Aorta (tissue), 1 donor: ENCODE data around the genes PEAR1, ETV3 and OR6P1.

- PRO-cap: no peak
Measured at GRCh38 chr1:156590732-156591092, 864 bp upstream of the NAXE start.

DNA sequence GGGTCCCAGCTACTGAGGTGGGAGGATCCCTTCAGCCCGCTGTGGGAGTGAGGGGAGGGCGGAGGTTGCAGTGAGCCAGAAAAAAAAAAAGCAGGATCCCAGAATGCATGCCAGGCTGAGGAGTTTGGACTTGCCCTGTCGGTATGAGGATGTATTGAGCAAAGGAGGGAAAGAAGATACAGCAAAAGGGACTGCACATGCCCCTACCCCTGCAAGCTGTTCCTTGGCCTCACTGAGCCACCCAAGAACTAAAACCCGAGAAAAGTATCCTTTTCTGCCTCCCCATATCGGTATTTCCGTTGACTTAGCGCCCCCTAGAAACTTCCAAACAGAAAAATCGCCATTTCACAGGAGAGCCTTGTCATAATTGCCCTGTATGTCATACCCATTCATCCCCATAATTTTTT, 11.0 kb downstream of the NAXE start:
- PRO-cap: no peak

DNA sequence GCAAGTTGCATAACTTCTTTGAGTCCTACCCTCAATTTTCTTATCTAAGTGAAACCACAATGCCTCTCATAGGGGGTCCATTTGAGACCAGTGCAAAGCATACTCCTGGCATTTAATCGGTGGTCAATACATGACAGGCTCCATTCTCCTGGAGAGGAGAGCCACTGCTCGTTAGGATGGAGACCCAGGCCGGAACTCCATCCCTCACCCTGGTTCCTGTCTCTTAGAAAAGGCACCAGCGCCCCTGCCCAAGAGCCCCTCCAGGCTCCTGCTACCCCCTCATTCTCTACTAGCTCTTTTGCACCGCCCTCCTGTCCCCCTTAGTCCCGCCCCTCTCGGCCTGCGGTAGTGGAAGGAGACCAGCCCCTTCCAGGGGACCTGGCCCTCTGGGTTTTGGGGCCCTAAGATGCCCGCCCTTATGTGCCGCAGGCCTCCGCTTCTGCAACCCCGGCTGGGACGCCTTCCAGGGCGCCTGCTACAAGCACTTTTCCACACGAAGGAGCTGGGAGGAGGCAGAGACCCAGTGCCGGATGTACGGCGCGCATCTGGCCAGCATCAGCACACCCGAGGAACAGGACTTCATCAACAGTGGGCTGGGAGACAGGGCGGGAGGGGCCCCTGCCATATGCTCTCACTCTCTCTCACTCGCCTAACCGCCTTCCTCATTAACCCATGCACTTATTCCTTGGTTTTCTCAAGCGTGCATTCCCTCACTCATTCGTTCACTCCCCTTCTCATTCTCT, 14.8 kb downstream of the BCAN start:
- PRO-cap: no peak

DNA sequence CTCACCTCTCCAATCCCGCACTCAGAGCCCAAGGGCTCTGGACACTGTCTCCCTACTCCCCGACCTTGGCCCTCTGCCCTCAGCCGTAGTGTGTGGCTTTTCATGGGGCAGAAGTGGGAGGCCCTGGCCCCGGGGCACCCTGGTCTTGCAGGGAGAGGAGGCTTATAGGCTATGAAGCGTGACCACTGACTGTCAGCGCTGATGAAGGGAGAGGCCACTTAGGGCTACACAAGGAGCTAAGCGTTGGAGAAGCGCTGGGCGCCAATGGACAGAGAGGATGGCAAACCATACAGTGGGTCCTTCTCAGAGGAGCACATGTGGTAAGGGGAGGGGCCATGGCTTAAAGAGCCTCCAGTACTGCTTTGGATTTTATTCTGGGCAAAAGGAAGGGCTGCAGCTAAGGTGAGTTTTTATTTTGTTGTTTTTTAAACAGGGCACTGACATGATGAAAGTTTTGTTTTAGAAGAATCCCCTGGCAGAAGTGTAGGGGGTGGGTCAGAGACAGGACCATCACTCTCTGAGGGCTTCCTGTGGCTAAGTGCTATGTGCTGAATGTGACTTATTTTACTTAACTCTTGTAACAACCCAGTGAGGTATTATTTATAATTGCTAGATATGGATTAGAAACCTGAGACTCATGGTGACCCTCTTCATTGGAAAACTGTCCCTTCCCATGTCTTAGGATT, 7.8 kb downstream of the CRABP2 start:
- PRO-cap: no peak

DNA sequence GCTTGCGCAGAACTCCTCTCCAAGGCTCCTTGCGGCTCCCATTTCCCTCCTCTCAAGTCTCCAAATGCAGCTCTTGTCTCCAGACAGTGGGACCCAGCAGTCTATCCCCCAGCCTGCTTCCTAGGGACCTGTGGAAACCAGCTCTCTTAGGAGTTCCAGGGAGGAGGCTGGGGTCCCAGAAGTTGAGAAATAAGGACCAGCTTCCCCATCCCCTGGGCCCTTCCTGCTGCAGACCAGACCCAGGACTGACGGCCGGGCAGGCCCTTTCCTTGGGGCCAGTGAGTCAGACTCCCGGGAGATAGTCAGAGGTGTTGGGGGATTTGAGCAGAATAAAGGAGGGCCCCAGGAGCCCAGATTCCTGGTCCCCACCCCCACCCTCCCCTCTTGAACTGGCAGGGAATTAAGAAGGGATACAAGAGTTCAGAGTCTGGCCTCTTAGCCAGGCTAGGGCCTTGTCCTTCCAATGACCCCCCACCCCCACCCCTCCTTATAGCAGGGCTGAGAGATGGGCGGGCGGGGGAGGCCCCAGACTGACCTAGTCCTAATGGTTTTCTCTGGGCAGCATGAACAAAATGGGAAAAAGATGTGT, 5.5 kb upstream of the CRABP2 start:
- PRO-cap: no peak

DNA sequence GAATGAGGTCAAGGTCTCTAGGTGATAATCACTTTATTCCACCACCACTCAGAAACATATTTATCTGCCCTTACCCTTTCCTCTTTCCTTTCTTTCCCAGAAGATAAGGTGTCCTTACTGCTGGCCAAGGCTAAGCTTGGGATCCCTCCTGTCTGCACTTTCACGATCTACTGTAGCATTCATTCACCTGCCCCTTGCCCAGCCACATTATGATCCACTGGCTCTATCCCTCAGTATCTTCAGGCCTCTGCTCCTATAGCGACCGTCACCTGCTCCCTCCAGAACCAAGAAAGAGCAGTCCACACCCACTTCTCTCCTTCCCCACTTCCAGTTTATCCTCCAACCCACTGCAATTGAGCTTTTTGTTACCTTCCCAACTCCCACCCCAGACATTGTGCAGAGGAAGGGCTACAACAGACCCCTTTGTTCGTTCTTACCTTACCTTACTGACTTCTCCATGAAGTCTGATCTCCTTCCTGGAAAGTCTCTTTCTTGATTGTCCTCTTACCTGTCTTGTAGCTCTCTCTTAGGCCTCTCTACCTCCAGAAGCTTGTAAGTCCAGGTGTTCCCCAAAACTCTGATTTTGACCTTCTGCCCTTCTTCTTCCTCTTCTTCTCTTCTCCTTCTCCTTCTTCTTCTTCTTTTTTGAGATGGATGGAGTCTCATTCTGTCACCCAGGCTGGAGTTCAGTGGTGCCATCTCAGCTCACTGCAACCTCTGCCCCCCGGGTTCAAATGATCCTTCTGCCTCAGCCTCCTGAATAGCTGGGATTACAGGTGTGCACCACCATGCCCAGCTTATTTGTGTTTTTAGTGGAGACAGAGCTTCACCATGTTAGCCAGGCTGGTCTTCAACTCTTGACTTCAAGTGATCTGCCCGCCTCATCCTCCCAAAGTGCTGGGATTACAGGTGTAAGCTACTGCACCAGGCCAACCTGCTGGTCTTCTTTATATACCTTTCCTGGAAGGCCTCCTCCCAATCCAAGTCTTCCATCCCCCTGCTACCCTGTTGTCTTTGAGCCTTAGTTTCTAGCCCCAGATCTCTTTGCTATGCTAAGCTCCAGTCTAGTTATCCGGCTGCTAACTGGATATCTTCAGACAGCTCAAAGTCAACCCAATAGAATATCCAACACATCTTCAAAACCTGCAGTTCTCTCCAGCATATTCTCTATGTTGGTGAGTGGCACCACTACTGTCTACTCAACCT, 10.3 kb upstream of the CRABP2 start:
- PRO-cap: no peak

DNA sequence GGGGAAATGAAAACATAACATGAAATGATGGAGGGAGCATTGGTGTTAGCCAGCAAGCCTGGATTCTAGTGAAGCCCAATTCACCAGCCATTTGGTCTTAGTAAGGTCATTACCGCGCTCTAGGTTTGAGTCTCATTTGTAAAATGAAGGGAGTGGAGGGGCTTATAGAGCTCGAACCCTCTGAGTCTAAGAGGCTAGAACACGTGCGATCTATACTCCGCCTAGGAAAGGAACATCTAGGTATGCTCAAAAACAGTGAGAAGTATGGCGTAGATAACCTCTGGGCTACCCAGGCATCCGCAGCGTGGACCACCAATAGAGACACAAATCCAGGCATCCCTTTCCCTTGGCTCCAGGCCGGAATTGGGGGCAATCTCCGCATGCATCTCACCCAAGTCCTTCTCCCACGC, 378 bp upstream of the METTL25B start:
- PRO-cap: no peak

DNA sequence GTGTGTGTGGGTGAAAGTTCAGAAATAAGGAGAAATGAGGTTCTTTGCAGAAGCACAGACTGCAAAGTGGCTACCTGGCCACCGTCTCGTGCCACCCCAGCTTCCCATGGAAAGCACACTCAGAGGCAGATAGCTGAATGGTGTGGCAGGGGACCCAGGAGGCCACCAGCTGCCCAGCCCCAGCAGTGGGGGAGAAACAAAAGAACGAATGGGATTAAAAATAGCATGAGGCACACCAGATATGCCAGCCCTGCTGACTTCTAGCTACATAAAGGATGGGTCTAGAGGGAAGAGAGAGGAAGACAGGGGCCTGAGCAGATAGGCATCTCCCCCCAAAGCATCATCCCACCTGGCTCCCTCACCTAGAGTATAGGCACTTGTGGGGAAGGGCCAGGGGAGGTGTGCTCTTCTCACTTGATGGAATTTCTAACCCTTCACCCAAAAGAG, 3.7 kb downstream of the HDGF start:
- PRO-cap: no peak

DNA sequence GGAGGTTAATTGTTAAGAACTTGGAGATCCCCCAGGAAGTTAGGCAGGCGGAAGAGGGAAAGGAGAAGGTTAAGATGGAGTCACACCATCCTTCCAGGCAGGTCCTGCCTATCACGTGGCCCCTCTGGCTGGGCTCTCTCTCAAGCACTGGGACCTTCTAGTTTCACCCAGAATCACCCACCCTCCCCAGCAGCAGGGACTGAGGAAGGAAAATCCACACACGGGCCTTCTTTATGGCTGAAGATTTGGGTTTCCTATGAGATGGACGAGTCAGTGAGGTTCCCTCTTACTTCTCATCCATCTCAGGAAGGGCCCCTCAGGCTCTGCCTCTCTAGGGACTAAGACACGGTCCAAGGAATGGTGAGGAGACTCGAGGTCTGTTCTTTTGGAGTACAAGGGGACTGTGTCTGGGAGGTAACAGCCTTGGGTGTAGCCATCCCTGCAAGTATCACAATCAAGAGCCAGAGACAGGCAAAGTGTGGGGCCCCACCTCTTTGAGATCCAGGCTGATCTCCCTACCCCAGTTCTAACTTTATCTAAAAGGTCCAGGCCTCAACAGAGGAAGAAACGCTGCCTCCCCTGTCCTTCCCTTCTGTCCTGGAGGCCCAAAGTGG, 2.4 kb downstream of the HDGF start:
- PRO-cap: no peak

- PRO-cap: no peak
Measured at GRCh38 chr1:156845229-156845564, 13.7 kb downstream of the INSRR start.

GRCh38 chr1:156893322-156894515, at the start of gene PEAR1:
TSS of gene PEAR1 (plus strand) at chr1:156893718.
- PRO-cap: bidirectional peak, plus-strand start at chr1:156893720, minus-strand start at chr1:156893549

DNA sequence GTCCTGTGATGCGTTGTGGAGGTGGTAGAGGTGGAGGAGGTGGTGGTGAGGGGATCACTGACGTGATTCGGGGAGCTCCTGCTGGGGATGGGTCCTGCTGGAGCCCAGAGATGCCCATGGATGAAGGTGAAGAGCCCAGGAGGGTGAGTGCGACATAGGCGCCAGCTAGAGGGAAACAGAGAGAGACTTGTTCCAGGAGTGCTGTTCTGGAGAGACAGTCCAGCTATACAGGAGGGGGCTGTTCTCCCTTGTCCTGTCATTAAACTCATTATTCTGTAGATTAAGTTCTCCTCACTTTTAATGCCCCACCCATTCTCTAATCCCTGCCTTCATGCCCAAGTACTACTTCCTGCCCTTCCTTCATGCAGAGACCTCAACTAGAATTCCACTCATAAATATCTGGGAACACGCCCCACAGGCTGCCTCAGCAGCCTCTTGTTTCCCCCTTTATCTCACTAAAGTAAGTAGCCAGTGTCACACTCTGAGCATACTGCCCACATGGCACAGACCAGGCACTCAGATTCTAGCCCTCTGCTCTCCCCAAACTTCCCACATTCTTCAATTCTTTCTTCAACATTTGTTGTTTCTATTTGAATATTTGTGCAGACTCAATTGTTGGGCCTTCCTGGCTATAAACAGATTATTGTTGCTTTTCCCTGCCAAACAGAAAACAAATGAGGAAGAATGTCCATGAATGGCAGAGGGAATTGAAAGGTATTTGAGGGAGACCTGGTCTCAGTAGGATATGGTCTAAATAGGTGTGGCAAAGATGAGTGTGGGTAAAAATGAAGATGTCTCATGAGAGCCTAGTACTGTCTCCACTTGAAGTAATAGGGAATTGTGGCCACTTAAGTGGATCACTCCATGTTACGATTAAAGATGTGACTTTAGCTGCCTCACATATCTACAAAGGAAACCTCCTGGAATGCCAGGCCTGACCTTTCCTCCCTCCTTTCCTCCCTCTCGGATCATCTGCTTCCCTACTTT, 58.1 kb downstream of the LRRC71 start:
- PRO-cap: no peak

- PRO-cap: bidirectional peak, plus-strand start at chr1:157138430, minus-strand start at chr1:157138395; unidirectional peak, minus-strand start at chr1:157139116
Measured at GRCh38 chr1:157138131-157139252, at the start of gene ETV3. TSS of gene ETV3 (minus strand) at chr1:157138395.

DNA sequence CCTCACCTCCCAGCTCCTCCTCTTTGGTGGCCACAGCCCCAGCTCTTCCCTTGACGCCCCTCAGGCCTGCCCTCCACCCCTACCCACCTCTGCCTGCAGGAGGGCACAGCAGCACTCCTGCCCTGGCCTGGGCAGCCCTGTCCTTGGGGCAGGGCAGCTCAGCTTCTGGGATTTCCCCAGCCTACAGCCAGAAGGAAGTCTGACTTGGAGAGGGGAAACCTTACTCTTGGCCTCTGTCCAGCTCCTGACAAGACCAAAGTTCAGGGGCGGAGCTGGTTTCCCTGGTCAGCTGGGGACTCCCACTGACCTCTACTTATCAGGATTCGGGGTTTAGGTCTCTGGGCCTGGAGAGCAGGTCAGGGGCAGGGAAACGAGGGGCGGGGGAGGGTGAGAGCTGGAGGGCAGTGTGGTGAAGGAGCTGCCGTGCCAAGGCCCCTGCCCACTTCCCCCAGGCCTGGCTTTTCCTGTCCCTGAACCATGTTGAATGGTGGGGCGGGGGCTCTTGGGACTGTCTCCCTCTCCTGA, 16.7 kb upstream of the ETV3 start:
- PRO-cap: no peak

DNA sequence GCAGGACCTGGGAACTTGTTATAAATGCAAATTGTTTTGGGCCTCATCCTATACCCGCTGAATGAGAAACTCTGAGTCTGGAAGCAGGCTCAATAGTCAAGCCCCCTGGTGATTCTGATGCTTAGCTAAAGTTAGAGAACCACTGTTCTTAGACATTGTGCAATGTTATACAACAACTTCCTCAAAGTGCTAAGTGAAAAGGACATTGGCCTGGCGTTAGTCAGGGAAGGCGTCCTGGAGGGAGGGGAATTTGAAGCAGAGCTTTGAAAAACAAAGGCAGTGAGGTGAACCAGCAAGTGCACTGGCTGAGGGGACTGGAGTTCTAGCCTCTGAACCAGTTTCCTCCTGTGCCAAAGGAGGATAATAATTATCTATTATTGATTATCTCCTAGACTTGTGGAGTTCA, 5.1 kb downstream of the CD1D start:
- PRO-cap: no peak

- PRO-cap: no peak
Measured at GRCh38 chr1:158570523-158570880, at the start of gene OR6P1. TSS of gene OR6P1 (minus strand) at chr1:158570580.

DNA sequence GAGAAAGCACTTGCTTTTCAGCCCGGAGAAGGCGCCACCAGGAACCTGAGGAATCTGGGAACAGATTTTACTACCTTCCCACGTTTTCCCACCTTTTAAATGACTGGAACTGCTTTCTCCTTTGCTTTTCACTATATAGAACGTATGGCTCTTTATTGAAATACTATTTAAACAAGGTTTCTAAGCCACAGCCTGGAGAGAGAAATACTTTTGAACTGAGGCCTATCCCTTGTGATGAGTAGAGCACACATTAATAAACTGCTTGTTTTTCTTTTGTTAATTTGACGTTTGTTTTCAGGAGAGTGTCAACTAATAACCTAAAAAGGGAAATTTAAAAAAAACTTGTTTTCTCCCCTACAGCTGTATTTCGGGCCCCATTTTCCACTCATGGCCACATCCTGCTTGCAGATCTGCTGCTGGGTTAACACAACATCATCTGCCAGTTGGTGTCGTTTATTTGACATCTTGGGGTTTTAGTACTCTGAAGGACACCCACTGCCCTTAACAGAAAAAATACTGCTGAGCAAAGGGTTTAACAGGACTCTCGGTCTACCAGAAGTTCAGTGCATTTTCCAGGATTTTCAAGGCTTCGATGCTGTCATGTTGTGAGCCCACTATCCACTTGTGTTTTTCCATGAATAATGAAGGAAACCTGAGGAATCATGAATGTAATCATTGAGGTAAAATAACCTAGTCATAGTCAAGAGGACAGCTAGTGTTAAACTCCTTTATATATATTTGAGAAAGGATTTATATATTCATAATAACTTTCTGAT, 855 bp upstream of the PYHIN1 start:
- PRO-cap: no peak

GRCh38 chr1:158932180-158932634, 855 bp downstream of the PYHIN1 start:
- PRO-cap: no peak

DNA sequence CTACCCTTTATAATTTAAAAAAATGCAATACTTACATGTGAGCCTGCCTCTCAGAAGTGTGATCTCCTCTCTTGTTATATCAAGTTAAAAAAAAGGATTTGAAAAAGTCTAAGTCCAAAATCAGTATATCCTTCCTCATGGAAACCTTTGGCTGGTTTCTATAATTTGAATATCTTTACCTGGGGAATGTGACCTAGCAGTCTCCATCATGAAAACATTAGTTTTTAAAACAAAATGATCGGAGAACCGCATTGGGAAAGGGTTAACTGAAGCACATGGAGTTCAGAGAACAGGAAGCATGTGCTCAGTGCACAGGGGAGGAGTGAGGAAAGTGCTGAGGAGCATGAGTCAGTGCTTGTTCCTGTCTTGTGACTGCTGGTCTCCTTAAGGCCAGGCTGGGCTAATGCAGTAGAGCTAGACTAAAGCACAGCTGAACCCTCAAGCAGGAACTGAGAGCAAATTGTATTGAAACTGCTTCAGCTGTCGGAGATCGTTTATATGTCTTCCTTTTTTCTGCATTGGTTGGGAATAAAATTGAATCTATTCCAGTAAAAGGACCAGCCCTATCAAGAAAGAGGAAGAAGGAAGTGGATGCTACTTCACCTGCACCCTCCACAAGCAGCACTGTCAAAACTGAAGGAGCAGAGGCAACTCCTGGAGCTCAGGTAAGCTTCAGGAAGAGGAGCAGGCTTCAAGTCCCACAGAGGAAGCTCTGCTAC, 5.8 kb downstream of the IFI16 start:
- PRO-cap: no peak

- PRO-cap: no peak
Measured at GRCh38 chr1:159051294-159052074, 25.1 kb downstream of the AIM2 start.